SP-49 (cell line): ENCODE results near the genes CARM1, LDLR, RGL3 and PRKCSH.

DNA sequence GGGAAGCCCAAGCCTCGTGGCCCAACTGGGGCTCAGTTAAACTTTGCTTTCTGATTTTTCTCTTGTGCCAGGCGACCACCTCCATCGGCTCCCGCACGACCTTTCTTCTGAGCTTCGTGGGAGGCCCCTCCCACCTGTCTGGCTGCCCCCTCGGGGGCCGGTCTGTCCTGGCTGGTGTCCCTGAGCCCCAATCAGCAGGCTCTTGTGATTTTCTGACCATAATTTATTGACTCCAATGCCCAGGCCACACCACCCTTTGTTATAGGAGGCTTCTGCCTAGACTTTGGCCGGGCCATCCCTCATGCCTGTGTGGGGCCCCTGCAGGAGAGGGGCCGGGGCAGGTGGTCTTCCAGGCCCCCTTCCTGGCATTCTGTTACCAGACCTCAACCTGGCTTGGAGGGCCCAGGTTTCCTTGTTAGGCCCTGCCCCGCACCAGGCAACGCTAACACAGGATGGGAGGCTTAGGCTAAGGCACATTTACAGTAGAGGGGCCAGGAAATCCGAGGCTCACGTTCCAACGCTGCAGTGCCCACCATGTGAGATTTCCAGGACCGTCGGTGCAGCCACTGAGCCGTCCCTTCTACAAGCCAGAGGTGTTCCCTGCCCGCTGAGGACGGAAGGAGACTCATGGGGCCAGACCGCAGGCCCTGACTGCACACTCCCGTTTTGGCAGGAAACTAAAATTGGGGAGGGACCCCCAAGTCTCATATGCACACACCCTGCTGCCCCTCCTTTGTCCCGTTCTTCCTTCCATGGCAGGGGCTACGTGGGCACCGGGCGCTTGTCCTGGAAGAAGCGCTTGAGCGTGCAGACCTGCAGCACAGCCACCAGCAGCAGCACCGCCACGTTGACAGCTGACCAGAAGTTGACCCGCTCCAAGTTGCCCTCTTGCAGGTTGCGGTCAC lies 3.5 kb downstream of the TMED1 start:
- PRO-cap = no peak

- PRO-cap = unidirectional peak, plus-strand start at chr19:10871664
Observed at GRCh38 chr19:10871284-10872212, at the start of gene CARM1. Gene CARM1 (plus strand): TSS chr19:10871553.

GRCh38 chr19:10896394-10896756 lies 25.0 kb downstream of the CARM1 start:
- PRO-cap = no peak

DNA sequence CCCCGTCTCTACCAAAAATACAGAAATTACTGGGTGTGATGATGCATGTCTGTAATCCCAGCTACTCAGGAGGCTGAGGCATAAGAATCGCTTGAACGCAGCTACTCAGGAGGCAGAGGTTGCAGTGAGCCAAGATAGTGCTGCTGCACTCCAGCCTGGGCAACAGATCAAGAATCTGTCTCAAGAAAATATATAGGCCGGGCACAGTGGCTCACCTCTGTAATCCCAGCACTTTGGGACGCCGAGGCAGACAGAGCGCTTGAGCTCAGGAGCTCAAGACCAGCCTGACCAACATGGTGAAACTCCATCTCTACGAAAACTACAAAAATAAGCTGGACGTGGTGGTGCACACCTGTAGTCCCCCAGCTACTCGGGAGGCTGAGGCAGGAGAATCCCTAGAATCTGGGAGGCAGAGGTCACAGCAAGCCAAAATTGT lies 26.7 kb downstream of the YIPF2 start:
- PRO-cap = no peak

- PRO-cap = no peak
Observed at GRCh38 chr19:10936550-10937217, 8.1 kb downstream of the TIMM29 start.

DNA sequence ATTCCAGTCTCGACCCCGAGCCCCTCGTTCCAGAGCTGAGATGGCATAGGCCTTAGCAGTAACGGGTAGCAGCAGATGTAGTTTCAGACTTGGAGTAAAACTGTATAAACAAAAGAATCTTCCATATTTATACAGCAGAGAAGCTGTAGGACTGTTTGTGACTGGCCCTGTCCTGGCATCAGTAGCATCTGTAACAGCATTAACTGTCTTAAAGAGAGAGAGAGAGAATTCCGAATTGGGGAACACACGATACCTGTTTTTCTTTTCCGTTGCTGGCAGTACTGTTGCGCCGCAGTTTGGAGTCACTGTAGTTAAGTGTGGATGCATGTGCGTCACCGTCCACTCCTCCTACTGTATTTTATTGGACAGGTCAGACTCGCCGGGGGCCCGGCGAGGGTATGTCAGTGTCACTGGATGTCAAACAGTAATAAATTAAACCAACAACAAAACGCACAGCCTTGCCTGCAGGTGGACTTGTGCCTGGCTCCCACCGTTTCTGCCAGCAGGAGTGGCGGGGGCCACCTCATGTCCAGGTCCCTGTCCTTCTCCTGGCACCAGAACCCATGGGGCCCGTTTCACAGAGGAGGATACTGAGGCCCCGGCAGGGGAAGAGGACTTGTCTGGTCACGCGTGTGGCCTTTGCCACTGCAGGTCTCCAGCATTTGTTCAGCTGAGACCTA lies 27.3 kb upstream of the LDLR start:
- PRO-cap = no peak

DNA sequence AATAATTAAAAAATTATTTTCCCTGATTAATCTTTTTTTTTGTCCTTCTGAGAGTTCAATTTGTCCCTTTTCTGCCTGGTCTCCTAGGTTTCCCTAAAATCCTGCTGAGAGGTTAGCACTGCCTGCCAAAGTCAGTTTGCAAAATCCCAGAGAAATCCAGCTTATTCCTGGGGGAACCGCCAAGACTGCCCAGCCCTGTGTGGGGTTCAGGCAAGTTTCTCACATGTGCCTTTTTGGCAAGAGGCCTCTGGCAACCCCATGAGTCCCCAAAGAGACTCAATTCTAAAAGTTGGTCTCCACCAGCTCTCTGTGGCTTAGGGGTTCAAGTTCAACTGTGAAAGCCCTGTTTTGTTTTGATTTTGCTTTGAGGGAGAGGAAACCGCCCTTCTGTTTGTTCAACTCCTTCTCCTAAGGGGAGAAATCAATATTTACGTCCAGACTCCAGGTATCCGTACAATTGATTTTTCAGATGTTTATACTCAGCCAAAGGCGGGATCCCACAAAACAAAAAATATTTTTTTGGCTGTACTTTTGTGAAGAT lies 824 bp upstream of the LDLR start:
- PRO-cap = no peak

DNA sequence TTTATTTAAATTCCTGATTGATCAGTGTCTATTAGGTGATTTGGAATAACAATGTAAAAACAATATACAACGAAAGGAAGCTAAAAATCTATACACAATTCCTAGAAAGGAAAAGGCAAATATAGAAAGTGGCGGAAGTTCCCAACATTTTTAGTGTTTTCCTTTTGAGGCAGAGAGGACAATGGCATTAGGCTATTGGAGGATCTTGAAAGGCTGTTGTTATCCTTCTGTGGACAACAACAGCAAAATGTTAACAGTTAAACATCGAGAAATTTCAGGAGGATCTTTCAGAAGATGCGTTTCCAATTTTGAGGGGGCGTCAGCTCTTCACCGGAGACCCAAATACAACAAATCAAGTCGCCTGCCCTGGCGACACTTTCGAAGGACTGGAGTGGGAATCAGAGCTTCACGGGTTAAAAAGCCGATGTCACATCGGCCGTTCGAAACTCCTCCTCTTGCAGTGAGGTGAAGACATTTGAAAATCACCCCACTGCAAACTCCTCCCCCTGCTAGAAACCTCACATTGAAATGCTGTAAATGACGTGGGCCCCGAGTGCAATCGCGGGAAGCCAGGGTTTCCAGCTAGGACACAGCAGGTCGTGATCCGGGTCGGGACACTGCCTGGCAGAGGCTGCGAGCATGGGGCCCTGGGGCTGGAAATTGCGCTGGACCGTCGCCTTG lies at the start of gene LDLR:
LDLR (plus strand) TSS at position 554 of the 681 bp plus-strand sequence.
- PRO-cap = bidirectional peak, plus-strand start at position 556 of the sequence, minus-strand start at position 400 of the sequence

- PRO-cap = no peak
Observed at GRCh38 chr19:11109460-11109796, 20.2 kb downstream of the LDLR start.

DNA sequence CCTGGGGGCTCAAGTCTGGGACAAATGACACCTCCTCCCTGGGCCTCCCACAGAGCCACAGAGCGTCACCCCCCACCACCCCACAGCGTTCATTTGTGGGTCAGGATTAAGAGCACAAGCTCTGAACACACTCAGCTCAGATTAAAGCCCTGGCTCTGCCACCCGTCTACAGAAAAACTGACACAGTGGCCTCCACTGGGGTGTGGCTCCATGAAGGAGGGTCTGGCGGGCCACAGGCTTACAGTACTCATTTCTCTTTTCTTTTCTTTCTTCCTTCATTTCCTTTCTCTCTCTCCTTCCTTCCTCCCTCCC lies 16.3 kb downstream of the SPC24 start:
- PRO-cap = no peak

GRCh38 chr19:11194684-11195495 lies 2.5 kb downstream of the KANK2 start:
- PRO-cap = no peak

GRCh38 chr19:11203326-11204304 lies 6.3 kb upstream of the KANK2 start:
- PRO-cap = no peak

DNA sequence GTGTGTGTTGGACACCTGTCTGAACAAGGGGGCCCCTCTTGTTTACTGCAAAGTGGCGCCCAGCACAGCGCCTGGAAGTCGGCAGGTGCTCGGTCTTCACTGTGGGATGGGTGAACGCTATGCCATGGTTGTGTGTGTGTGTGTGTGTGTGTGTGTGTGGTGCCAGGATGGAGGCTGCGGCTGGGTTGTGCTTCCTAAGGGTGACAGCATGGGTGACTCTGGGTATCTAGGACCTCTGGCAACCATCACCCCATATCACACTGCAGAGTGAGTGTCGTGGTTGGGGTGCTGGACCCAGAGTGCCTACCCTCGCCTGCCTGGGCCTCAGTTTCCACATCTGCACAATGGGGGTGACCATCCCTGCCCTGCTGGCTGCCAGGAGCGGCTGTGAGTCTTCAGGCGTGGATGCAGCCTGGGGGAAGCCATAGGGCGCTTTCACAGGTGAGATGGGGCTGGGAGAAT lies 1.3 kb downstream of the PLPPR2 start:
- PRO-cap = no peak

- PRO-cap = no peak
Observed at GRCh38 chr19:11379381-11379909, 4.7 kb downstream of the EPOR start.

DNA sequence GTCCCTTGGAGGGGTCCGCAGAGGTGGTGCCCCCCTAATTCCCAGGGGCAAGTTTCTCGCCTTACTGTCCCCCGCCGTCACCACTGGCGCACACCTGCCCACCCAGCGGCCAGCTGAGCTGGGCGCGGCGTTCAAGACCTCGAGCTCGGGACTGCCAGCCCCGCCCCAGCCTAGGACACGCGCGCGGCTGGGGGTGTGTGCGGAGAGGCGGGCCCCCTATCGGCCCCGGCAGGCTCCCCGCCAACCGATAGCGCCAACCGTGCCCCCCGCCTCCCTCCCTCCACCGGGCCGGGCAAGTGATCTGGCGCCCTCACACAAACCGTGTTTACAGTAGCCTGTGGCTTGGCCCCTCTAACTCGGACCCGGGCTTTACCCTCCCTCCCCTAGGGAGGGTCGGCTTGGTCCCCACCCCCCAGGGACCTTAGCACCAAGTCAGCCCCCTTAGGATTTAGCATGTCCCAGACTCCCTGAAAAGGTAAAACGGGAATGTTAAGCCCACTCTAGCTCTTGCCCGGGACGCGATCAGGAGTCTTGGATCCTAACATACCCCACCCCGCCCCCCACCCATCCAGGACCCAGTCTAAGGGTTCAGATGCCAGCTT lies 647 bp downstream of the EPOR start:
- PRO-cap = no peak

DNA sequence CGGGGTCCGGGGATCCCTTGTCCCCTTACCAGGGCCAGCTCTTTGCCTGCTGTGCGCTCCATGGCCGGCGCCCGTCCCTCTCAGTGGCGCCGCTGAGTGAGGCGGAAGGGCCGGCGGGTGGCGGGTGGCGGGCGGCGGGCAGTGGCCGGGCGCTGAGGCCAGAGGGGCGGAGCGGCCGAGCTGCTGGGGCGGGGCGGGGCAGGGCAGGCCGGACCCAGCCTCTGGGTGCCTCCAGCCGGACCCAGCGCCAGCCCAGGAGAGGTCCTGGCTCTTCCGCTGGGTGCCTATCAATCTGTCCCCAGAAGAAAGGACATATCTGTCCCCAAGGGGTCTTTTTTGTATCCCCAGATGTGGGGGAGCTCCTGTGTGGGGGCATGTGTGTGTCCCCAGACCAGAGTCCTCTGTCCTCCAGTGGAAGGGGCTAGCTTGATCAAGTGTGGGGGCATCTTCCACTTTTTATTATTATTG lies at the start of gene RGL3:
RGL3 (minus strand) TSS at position 98 of the 468 bp plus-strand sequence.
- PRO-cap = no peak

GRCh38 chr19:11434793-11436003 lies at the start of gene PRKCSH:
Gene PRKCSH (plus strand): TSS chr19:11435635.
- PRO-cap = bidirectional peak, plus-strand start at chr19:11435649, minus-strand start at chr19:11435556

DNA sequence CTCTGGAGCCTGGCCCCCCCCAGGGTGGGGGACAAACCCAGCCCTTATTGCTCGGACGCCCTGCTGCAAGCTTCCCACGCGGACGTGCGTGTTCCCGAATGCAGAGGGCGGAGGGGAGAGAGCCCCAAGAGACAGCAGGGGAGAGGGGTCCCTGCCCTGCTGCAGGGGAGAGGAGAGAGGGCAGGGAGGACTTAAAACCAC lies 16.3 kb downstream of the PRKCSH start:
- PRO-cap = no peak

DNA sequence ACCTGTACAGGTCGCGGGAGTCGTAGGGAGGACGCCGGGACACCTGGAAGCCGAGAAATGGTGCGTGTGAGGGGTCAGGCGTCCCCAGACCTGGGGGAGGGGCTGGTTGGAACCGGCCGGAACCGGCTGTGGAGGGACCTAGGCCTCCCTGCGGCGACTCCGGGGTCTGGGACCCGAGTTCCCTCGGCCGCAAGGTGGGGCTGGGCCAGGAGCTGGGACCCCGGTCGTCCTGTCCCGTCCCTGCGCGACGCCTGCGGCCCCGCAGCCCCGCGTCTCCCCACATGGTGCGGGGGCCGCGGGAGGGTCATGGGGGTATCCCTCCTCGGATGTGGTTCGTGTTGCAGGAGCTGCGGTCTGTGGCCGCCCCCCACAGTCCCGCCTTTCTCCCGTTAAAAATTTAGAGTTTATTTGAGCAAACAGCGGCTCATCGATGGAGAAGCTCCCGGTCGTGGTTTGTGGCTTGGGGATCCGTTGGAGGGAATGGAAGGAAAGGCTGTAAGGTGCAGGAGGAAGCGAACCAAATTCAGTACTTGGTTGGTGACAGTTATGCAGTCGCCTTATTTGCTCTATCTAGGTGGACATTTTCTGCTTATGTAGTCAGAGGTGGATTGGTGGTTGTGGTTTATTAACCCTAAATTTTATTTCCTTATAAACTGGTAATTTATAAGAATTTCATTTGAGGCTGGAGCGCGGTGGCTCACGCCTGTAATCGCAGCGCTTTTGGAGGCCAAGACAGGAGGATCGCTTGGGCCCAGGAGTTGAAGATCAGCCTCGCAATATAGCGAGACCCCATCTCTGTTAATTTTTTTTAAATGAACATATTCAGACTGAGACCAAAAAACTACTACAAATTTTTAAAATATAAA lies 521 bp downstream of the ZNF627 start:
- PRO-cap = no peak

DNA sequence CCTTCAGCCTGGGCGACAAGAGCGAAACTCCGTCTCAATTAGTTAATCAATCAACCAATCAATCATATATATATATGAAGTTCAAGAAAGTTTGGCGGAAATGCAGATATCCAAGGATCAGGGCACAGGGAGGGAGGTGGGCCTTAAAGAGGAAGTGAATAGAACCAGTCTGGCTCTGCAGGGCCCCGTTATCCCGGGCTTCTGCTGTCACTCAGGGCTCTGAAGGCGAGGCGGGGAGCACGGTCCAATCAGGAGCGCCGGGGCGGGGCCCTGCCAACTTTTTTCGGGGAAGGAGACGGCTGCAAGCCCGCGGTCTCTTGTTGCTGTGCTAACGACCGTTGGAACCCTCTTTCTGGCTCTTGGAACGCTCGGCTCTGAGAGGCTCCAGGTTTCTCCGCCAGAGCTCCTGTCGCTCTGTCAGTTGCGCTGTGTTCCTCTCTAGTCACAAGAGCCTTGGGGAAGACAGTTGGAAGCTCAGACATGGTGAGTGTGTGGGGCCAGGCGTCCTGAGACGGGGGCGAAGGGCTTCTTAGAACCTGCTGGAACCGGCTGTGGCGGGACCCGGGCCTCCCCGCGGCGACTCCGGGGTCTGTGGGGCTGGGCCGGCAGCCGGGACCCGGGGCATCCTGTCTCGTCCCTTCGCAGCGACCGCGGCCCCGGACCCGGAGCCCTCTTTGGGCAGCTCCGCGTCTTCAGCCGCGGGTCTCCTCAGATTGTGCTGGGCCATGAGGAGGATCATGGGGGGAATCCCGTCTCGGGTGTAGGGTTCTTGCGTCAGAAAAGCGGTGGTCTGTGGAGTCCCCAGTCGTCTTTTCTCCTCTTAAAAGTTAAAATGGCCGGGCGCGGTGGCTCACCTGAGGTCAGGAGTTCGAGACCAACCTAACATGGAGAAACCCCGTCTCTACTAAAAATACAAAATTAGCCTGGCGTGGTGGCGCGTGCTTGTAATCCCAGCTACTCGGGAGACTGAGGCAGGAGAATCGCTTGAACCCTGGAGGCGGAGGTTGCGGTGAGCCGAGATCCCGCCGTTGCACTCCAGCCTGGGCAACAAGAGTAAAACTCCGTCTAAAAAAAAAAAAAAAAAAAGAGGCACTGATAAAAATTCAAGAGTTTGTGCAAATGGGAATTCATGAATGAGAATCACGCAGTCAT lies 27.8 kb downstream of the ZNF844 start:
- PRO-cap = unidirectional peak, plus-strand start at position 276 of the sequence